NT2/D1 (cell line): ENCODE results near the genes RAB6B and AMOTL2.

DNA sequence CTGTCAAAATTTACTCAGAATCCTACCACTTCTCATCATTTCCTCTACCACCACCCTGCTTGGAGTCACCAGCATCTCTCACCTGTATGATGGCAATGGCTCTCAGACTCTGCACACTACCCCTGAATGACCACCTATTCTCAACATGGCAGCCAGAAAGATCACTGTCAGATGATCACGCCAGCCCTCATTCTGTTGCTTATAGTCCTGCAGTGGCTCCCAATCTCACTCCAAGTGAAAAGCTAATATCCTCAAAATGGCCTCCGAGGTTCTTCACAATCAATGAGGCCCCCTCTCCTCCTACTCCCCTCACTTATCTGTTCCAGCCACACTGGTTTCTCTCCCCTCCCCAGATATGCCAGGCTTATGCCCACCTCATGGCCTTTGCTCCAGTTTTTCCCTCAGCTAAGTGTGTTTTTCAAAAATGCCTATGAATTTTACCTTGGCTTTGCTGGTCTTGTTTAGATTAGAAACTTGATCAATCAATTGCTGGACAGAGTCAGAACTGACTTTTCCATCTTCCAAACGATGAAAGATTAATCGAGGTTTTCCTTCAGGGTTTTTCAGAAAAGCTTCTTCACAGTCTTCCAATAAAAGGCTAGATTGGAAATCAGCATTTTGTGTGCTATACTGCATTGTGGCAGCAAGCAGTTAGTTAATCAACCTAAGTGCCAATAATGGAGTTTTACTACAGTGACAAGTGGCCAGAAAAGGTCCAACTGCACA is 14.4 kb downstream of the NPHP3 start:
- RRBS, 2 experiments, result no CpG with 5 or more reads among the region's 4 CpGs

GRCh38 chr3:133574109-133574814 is 776 bp downstream of the CDV3 start:
- RRBS, 2 experiments, result under 1 to 1% methylated on average over 48 to 51 of the region's 80 CpGs

GRCh38 chr3:133753404-133753905 is 7.3 kb downstream of the TF start:
- RRBS, 2 experiments, result no CpG with 5 or more reads among the region's 5 CpGs

DNA sequence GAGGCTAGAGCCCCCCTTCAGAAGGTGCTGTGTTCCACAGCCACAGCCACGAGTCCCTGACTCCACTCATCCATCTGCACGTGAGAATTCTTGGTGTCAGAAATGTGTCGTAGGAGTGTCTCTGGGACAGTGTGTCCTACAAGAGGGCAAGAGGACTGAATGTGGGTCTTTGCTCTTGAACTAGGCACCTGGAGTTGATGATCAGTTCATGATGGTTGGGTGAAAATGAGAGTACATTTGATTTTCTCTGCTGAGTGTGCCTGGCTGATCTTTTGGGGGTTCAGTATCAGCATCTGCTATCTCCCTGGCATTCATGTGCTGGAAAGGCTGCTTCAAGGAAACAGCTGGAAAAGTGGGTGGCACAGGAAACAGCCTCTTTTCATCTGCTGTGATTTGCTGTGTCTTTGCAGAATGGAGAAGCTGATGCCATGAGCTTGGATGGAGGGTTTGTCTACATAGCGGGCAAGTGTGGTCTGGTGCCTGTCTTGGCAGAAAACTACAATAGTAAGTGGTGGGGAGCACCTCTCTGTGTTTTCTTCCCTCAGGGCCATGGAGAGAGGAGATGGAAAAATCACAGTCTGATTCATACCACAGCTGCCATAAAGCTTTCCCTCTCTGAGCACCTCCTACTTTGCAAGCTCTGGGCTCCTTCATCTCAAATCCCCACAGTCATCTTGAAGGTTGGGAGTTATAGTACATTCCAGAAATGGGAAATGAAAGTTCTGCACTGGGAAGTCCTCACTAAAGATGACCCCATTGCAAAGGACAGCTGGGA is 17.8 kb downstream of the TF start:
- RRBS, 2 experiments, result no CpG with 5 or more reads among the region's 4 CpGs

- RRBS, 2 experiments, result under 1 to 2% methylated on average over 33 to 37 of the region's 111 CpGs
Observed at GRCh38 chr3:133895115-133896391, at the start of gene RAB6B. TSS of gene RAB6B (minus strand) at chr3:133895882.

DNA sequence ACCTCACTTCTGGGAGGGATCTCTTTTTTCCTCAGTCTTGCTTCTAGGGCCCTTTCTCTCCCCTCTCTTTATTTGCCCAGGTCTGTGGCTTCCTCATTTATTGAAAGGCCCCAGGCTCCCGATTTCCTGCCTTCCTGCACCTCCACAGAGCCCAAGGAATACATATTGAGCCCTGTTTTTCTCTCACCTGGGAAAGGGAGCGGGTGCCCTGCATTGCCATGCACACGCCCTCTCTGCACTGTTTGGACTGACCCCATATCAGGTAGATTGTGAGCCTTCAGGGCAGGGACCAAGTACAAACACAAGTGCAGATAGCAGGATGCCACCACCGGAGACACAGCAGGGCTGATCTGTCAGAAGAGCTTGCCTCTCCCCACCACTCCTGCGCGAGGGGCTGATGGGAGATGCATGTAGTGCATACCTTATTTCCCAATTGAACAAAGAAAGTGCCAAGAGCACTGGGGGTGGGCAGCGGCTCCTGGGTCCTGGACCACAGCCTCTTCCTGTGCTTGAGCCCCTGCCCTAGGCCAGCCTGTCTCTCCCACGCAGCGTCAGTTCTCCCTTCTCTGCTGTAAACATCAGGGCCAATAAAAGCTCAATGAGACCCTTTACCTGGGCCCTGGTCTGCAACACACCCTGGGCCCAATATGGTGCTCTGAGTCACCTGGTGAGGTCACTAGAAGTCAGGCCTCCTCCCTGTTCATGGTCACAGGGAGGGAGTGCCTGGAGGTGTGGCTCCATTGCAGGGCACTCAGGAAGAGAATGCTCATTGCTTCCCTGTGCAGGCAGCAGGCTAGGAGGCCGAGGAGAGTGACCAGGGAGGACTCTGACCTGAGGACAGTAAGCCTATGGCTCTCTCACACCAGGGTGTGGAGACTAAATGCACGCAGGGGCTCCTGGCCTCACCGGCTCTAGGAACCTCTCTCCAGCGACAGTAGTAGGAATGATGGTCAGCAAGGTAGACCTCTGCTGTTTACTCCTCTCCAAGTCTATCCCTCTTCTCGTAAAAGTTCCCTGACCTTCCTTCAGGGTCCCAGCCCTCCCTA is 9.2 kb upstream of the SLCO2A1 start:
- RRBS, 2 experiments, result no CpG with 5 or more reads among the region's 14 CpGs

DNA sequence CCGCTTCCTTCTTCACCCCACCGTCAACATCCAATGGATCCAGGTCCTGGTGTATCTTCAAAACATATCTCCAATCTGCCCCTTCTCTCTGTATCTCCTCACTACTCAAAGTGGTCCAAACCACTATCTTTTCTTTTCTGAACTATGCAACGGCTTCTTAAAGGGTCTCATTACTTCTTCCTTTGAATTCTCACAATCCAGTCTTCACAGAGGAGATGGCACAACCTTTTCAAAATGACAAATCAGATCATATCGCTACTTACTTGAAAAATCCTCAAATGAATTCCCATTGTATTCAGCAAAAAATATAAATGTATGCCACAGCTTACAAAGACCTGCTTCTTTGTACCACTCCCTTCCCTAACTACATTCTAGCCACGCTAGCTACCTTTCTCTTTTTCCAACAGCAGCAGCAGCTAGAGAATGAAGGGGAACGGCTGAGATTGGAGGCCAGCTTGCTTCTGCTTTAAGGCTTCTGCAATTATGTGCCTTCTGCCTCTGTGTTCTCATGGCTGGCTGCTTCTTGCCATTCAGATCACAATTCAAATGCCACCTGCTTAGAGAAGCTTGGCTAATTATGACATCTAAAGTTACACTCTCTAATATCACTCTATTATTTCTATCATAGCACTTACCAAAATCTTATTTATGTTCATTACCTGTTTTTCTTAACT is 95.4 kb downstream of the RYK start:
- RRBS, 2 experiments, result no CpG with 5 or more reads among the region's 6 CpGs

GRCh38 chr3:134314916-134315852 is 59.1 kb downstream of the AMOTL2 start:
- RRBS, 2 experiments, result no CpG with 5 or more reads among the region's 16 CpGs

- RRBS, 2 experiments, result no CpG with 5 or more reads among the region's 12 CpGs
Observed at GRCh38 chr3:134357308-134358383, 16.6 kb downstream of the AMOTL2 start.

- RRBS, 2 experiments, result under 1 to 1% methylated on average over 4 of the region's 19 CpGs
Observed at GRCh38 chr3:134372471-134373473, 1.5 kb downstream of the AMOTL2 start.

DNA sequence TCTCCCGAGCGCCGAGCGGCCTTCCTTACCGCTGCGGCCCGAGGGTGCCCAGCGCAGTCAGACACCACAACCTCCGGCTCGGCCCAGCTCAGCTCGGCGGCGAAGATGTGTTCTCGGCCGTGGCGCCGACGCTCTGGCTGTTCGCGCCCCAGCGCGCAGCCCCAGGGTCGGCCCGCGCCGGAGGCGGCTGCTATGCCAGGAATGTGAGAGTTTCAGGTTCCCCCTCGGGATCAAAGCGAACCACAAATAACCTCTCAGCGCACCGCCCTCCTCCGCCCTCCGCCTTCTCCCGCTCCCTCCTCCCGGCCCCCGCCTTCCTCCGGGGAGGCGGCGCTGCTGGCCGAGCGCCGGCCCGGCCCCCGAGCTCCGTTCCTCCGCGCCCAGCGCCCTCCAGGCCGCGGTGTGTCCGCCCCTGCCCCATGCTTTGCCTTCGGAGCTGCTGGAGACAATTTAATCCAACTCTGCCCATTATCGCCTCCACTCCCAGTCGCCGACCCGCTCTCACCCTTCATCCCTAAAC is at the start of gene AMOTL2:
Gene AMOTL2, minus strand, starts transcription at position 135 of the 520 bp plus-strand sequence.
- RRBS, 2 experiments, result 0 to under 1% methylated on average over 12 of the region's 56 CpGs

GRCh38 chr3:134381694-134382244 is 7.5 kb upstream of the AMOTL2 start:
- RRBS, 2 experiments, result no CpG with 5 or more reads among the region's 7 CpGs

DNA sequence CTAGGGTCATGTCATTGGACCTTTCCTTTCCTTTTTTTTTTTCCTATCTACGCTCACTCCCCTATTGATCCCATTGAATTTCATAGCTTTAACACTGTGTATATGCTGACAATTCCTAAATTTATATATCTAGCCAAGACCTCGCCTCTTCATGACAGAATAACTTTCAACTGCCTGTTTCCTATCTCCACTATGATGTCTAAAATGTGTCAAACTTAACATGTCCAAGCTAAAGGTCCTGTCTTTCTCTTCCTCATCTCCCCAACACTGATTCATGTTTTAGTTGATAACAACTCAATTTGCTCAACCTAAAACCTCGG is 49.6 kb downstream of the CEP63 start:
- RRBS, 2 experiments, result no CpG with 5 or more reads among the region's 3 CpGs

DNA sequence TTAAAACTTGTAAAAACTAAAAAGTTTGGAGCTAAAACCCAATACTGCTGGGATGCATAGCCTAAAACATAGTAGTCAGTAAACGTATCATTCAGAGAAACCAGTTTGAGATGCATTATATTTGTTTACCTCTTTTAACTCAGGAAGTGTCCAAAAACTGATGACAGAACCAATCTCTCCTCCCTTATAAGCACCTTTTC is 58.4 kb downstream of the CEP63 start:
- RRBS, 2 experiments, result no CpG with 5 or more reads among the region's 1 CpG

- RRBS, 2 experiments, result no CpG with 5 or more reads among the region's 10 CpGs
Observed at GRCh38 chr3:134677272-134678181, 26.7 kb upstream of the KY start.

DNA sequence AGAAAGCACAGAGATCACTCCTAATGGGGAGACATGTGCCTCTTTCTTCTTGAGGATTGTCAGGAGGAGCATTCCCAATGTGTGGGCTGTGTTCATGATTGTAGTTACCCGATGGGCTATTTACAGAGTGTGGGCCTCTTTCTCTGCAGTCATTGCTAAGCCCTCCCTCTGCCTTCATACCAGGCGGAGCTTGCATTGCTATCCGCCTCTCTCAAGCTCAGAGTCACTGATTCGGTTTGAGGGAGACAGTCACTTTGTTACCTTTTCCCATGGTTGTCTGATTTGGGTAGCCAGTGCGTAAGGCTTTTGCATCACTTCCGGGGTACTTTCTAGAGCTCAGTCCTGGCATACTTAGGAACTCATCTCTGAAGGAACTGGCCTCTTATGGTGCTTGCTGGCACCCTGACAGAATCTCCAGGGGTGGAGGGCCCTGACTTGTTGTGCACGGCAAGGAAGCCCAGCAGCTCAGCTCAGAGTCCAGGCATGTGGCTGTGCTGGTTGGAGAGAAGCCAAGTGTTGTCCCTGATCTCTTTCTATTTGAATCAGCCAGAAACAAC is 79.7 kb downstream of the EPHB1 start:
- RRBS, 2 experiments, result no CpG with 5 or more reads among the region's 7 CpGs

GRCh38 chr3:135030383-135031454 is 235.7 kb downstream of the EPHB1 start:
- RRBS, 2 experiments, result no CpG with 5 or more reads among the region's 30 CpGs

DNA sequence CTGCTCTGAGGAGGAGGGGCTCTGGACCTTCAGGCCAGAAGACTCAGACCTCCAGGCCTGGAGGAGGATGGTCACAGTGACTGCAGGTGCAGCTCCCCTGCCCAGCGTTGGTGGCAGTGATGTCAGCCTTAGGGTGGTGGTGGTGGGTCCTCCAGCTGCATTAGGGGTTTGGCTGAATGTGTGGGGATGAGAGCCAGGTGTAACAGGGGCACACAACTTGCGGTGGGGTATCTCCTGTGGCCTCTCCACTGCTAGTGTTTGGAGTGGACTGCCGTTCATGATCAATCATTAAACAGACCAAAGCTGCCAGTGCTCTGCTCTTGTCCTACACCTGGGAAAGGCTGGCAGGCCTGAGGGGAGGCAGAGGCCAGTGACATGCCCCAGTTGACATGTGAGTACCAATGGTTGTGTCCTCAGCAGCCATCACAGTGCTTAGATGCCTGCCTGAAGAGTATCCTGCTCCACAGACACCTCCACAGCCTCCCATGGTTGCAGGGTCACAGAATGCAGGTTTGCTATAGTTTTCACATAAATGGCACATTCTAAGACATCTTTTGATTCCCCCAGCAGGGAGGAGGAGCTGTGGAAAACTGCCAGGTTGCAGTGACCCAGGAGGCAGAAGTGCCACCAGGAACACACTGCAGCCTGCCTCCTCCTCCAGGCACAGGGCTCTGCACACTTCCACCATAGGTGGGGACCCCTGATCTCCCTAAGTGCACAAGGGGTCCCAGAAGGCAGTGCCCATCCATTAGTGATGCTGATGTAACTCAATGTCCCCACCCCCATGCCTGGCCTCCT is 348.4 kb downstream of the EPHB1 start:
- RRBS, 2 experiments, result no CpG with 5 or more reads among the region's 3 CpGs

DNA sequence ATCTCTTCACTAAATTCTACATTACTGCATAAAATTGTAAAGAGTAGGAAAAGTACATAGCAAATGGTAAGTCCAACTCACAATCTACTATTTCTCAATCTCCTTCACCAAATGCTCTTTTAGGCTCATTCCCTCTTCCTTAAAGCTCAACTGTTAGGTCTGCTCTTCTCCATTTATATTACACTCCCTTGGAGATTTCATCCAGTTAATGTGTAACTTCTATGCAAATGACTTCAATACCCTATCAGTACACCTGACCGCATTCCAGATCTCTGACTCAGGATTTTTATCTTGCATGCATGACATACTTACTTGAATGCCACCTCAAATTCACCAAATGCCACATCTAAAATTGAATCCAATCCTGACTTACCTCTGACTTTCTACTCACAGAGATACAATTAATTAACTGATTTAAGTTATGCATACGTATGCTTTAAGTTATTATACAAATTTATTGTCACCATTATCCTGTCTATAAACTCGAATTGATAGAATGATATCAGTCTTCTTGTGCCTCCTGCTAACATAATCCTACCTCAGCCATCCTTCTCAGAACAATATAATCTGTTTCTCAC is 127.0 kb downstream of the STAG1 start:
- RRBS, 2 experiments, result no CpG with 5 or more reads among the region's 3 CpGs